Mesangial cell (primary cell): ENCODE measurements around the genes ZBTB33 and GLUD2.

GRCh38 chrX:119410442-119410684 is 11.2 kb downstream of the SLC25A43 start:
- RAMPAGE, long total RNA, result no peak

- RAMPAGE, long total RNA, result no peak
Observed at GRCh38 chrX:119669105-119669642, 23.8 kb downstream of the SEPTIN6 start.

GRCh38 chrX:119691727-119693007 is 801 bp downstream of the SEPTIN6 start:
- RAMPAGE, long total RNA, result no peak

- RAMPAGE, long total RNA, result no peak
Observed at GRCh38 chrX:119758653-119759099, 288 bp downstream of the SOWAHD start.

GRCh38 chrX:119821679-119822281 is 30.4 kb upstream of the RPL39 start:
- RAMPAGE, long total RNA, result no peak

GRCh38 chrX:120250254-120251254 is at the start of gene ZBTB33:
ZBTB33 (plus strand) TSS chrX:120250812.
- RAMPAGE, long total RNA, result start-site peak on the plus strand at chrX:120250812-120250859, 92 reads

DNA sequence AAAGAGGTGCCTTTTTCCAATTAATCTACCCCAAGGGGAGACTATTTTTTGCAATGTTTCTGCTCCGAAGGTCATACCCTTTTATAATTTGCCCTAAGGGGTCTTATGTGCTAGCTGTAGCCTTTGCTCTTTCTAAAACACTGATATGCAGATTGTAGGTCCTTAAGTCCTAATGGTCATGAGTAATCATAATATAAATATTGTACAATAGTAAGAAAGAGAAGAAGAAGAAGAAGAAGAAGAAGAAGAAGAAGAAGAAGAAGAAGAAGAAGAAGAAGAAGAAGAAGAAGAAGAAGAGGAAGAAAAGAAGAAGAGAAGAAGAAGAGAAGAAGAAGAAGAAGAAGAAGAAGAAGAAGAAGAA is 20.9 kb upstream of the CUL4B start:
- RAMPAGE, long total RNA, result no peak

DNA sequence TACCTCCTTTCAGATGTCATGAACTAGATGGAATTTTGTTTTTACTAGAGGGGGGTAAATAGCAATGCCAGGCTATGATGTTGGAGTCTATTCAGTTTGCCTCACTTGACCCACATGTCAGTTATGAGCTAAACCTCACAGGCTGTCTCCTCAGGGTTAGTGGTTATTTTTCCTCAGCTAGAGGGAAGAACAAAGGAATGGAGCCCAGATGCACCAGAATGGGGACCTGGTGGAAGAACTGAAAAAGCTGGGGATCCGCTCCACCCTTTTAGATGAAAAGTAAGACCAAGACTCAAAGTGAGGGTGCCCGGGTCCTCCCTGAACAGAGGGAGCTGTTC is 105.2 kb upstream of the C1GALT1C1 start:
- RAMPAGE, long total RNA, result no peak

- RAMPAGE, long total RNA, result no peak
Observed at GRCh38 chrX:121047320-121047811, at the start of gene GLUD2. GLUD2 (plus strand) TSS chrX:121047610.

DNA sequence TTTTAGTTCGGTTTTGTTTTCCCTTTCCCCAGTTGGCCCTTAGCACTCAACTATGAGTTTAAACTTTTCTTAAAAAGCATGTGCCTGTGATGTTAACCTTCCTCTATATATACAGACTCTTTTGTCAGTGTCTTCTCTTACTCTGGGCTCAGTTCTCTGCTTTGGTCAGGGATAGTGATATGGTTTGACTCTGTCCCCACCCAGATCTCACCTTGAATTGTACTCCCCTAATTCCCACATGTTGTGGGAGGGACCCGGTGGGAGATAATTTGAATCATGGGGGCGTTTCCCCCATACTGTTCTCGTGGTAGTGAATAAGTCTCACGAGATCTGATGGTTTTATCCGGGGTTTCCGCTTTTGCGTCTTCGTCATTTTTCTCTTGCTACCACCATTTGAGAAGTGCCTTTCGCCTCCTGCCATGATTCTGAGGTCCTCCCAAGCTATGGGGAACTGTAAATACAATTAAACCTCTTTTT is 144.3 kb downstream of the GLUD2 start:
- RAMPAGE, long total RNA, result no peak

- RAMPAGE, long total RNA, result no peak
Observed at GRCh38 chrX:121377089-121377289, 329.6 kb downstream of the GLUD2 start.

DNA sequence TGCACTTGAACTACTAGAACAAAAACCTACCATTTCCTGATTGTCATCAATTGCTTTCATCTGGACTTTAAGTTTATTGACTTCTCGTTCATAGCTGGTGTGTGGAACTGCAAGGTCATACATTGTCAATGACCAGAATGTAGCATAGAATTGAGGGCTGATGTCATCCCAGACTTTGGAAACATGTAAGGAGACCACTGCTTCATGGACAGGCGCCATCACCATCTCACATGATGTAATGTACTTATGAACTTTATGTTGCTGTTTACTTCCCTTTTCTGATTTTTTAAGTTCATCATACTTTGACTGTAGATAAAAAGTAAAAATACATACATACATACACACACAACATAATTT is 105.2 kb downstream of the THOC2 start:
- RAMPAGE, long total RNA, result no peak

DNA sequence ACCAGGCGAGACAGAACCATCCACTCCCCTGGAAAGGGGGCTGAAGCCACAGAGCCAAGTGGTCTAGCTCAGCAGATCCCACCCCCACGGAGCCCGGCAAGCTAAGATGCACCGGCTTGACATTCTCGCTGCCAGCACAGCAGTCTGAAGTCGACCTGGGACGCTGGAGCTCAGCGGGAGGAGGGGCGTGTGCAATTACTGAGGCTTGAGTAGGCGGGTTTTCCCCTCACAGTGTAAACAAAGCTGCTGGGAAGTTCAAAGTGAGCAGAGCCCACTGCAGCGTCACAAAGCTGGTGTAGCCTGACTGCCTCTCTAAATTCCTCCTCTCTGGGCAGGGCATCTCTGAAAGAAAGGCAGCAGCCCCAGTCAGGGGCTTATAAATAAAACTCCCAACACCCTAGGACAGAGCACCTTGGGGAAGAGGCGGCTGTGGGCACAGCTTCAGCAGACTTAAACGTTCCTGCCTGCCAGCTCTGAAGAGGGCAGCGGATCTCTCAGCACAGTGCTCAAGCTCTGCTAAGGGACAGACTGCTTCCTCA is 84.3 kb downstream of the THOC2 start:
- RAMPAGE, long total RNA, result no peak

GRCh38 chrX:123731649-123731902 is 1.3 kb downstream of the THOC2 start:
- RAMPAGE, long total RNA, result no peak

GRCh38 chrX:127076958-127077423 is 257.5 kb downstream of the PRR32 start:
- RAMPAGE, long total RNA, result no peak

DNA sequence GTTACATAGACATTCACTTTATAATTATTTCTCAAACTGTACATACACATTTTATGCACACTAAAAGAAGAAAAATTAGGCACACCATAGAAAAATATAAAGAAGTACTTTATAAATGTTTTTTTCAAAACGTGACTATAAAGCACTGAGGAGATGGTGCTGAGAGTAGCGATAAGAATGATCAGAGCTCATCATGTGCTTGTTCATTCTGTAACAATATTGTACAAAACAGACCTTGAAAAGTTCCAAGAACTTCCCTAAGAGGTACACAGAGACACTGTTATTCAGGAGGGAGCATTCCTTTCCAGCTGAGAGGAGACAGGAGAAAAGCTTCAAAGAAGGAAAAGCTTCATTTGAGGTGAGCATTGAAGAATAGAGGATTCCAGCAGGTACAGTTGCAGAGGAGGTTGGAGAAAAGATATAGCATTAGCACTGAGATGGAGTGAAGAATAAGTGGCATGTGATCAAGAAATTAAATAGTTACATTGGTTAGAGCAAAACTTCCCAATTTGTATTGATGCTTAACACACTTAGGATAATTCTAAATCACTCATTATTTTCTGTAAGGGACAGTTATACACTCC is 7.5 kb upstream of the OCRL start:
- RAMPAGE, long total RNA, result no peak

- RAMPAGE, long total RNA, result no peak
Observed at GRCh38 chrX:129739539-129740348, 965 bp downstream of the XPNPEP2 start.

GRCh38 chrX:129792072-129792810 is 12.5 kb downstream of the SASH3 start:
- RAMPAGE, long total RNA, result no peak

DNA sequence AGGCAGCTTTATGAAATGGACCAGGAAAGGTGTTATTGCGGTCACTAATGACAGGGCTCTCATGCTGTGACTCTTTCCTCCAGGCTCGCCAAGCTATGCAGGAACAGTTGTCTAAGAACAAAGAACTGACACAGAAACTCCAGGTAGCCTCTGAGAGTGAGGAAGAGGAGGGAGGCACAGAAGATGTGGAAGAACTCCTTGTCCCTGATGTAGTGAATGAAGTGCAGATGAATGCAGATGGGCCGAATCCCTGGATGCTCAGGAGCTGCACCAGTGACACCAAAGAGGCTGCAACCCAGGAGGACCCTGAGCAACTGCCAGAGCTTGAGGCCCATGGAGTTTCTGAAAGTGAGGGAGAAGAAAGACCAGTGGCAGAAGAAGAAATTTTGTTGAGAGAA is 15.1 kb downstream of the UTP14A start:
- RAMPAGE, long total RNA, result no peak

GRCh38 chrX:130015760-130016365 is 33.4 kb downstream of the BCORL1 start:
- RAMPAGE, long total RNA, result no peak